Subcutaneous preadipocyte (primary cell): ENCODE measurements around the gene APOC1.

- CAGE, long polyA plus RNA: no peak
Measured at GRCh38 chr19:44747631-44748359, 713 bp upstream of the BCL3 start.

DNA sequence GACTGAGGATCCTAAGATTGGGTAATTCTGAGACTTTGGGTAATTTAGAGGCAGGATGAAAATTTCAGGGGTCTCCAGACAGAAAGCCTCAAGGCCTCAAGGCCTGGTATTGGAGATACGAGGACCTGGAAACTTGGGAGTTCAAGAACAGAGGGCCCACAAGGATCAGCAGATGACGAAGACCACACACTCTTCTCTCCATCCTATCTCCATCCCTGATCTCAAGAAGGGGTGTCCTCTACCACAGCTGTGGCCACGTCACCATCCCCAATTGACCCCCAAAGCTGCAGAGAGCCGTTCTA, 1.2 kb downstream of the BCL3 start:
- CAGE, long polyA plus RNA: no peak

- CAGE, long polyA plus RNA: no peak
Measured at GRCh38 chr19:44750640-44751604, 2.4 kb downstream of the BCL3 start.

DNA sequence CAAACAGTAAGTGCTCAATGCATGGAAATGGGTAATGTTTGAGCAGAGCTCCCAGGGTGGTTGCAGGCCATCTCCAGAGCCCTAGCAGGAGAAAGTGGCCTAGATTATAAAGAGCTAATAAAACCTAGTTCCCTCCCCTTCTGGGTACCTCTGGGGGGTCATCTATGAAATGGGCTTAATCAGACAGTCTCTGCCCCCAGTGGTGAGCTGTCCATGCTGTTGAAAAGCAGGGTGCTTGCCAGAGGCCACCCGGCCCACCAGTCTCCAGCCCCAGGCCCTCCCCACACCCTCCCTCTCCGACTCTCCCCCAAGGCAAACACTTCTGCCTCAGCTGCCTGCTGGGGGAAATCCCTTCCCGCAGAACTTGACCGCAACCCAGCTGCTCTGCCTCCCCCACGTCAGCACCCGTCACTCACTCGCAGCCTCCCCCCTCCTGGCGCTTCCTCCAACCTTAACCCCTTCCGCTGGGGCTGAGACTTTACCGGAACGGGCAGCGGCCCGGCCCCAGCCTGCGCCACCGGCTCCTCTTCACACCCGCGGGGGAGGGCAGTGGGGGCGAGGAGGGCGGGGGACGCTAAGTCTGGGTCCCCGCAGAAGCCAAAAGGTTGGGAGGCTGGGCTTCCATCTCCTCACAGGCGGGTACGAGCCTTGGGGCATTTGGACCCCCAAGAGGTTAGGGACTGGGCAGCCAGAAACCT, 4.7 kb downstream of the BCL3 start:
- CAGE, long polyA plus RNA: no peak

GRCh38 chr19:44761053-44761451, 12.5 kb downstream of the BCL3 start:
- CAGE, long polyA plus RNA: no peak

GRCh38 chr19:44845312-44845989, 646 bp upstream of the NECTIN2 start:
- CAGE, long polyA plus RNA: no peak

GRCh38 chr19:44849456-44849967, 3.4 kb downstream of the NECTIN2 start:
- CAGE, long polyA plus RNA: no peak

GRCh38 chr19:44867220-44868119, 21.4 kb downstream of the NECTIN2 start:
- CAGE, long polyA plus RNA: no peak

- CAGE, long polyA plus RNA: no peak
Measured at GRCh38 chr19:44870033-44870656, 20.9 kb upstream of the TOMM40 start.

DNA sequence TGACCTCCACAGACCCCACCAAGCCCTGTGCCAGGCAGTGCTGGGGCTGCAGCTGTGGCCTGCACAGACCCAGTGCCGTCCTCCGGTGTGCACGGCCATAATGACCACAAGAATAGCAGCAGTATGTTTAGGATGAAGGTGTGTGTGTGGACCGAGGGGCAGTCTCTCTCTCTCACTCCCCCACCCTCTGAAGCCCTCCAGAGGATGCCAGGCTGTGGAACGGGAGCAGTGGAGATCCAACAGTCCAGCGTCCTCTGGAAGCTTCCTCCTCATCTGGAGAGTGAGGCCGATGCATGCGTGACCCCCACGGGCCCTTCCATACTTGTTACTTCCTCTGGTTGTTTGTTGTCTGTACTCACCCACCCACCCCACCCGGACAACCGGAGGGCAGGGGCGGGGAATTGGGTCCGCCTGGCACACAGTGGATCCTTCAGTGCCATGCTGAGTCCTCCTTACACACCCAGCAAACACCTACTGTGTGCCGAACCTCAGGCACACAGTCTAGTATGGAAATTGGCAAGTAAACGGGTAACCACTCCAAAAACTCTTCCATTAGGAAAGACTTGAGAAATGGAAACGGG, 11.1 kb upstream of the TOMM40 start:
- CAGE, long polyA plus RNA: no peak

DNA sequence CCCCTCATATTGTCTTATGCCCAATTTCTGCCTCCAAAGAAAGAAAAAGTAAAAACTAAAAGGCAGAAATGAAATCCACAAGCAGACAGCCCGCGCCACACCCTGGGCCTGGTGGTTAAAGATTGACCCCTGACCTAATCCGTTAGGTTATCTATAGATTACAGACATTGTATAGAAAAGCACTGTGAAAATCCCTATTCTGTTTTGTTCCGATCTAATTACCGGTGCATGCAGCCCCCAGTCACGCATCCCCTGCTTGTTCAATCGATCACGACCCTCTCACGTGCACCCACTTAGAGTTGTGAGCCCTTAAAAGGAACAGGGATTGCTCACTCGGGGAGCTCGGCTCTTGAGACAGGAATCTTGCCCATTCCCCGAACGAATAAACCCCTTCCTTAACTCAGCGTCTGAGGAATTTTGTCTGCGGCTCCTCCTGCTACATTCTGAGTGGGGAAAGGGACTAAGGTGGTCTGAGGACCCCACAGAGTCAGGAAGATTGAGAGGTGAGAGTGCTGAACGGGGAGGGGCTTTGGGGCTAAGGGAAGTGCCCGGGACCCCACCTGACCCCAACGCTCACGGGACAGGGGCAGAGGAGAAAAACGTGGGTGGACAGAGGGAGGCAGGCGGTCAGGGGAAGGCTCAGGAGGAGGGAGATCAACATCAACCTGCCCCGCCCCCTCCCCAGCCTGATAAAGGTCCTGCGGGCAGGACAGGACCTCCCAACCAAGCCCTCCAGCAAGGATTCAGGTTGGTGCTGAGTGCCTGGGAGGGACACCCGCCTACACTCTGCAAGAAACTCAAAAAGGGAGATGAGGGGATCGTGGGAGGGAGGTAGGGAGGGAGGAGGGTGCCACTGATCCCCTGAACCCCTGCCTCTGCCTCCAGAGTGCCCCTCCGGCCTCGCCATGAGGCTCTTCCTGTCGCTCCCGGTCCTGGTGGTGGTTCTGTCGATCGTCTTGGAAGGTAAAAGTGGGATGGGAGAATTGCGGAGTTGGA, at the start of gene APOC1:
Gene APOC1 (plus strand): TSS at position 622 of the 996 bp plus-strand sequence.
- CAGE, long polyA plus RNA: no peak

DNA sequence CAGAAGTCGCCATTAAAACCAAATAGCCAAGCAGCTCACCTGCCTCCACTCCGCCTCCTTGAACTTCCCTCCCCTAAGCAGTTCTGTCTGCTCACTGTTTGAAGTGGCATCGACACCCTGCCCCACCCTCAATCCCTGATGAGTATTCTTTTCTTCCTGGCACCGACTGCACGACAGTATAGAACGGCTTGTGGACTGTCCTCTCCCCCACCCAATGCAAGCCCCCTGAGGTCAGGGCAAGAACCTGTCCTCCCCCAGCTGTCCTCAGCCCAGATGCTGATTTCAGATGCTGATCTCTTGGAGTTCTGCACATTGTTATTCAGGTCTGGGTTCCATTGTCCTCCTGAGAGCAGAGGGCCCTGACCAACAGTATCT, 1.0 kb upstream of the ZNF296 start:
- CAGE, long polyA plus RNA: no peak

DNA sequence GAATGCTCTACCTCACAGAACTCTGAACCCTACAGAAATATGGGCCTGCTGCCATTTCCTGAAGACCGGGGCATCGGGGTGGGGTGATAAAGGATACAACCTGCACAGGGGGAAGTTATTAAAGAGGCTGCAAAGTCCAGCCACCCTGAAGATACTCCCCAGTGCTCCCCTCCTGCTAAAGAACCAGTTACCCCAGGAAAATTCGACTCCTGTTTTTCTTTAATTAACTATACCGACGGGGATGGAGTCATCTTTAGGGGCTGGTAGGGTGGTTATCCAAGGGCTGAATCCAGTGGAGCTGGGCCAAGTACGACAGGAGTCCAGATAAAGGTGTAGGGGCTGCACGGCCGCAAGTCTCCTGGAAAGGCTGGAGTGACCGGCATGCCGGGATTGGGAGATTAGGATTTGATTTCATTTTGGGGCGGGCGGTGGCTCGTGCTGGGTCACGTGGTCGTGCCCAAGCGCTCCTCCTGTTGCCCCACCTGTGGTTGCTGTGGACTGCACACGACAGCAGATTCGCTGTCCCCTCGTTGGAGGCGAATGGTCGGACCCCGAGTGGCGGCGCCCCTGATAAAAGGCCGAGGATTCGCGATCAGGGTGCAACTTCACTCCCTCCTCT, 2.2 kb upstream of the PPP1R37 start:
- CAGE, long polyA plus RNA: no peak

GRCh38 chr19:45097852-45099127, 5.3 kb downstream of the PPP1R37 start:
- CAGE, long polyA plus RNA: no peak

DNA sequence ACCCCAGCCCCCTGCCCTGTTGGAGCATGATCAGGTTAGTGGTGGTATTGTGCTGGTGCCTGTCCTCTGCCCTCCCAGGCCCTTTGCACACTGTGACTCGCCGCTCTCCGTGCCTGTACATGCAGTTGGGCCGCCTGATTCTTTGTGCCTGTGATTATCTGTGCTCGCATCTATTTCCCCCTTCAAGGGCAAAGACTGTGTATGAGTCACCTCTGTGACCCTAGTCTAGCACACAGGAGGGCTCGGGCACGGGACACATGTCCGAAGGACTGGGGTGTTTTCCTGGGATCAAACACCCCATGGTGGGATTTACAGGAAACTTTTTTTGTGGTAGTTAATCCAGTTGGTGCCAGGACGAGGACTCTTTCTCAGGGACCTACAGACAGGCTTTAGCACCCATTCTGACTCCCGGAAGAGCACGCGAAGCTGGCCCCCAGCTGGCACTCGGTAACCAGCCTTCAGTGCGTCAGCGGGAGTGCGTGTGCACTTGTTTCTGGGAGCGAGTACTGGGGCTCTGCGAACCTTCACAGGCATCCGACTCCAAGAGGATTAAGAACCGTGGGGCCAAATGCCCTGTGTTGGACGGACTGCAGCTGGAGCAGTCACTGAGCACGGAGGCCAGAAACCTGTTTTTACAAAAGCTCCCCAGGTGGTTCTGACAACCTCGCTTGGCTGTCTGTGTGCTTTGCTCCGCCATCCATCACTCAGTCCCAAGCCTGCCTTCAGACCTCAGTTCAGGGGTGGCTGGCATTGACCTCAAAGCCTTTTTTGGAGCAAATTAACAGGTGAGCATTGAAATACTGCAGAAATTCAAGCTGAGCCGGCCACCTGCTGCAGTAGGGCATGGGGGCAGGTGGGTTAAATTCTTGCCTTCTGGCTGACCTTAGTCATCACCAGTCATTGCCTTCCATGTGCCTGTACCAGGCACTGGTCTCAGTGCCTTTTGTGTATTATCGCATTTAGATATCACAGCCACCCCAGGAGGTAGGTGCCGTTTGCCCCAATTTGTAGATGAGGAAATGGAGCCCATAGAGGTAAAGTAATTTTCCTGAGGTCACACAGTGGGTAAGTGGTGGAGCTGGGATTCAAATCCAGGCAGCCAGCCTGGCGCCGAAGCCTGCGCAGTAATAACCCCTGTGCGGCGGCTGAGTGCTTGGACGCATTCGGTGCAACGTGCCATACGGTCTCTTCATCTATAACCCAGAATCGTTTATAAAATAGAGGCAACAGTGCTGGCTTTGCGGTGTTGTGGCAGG, 6.9 kb downstream of the PPP1R37 start:
- CAGE, long polyA plus RNA: no peak

DNA sequence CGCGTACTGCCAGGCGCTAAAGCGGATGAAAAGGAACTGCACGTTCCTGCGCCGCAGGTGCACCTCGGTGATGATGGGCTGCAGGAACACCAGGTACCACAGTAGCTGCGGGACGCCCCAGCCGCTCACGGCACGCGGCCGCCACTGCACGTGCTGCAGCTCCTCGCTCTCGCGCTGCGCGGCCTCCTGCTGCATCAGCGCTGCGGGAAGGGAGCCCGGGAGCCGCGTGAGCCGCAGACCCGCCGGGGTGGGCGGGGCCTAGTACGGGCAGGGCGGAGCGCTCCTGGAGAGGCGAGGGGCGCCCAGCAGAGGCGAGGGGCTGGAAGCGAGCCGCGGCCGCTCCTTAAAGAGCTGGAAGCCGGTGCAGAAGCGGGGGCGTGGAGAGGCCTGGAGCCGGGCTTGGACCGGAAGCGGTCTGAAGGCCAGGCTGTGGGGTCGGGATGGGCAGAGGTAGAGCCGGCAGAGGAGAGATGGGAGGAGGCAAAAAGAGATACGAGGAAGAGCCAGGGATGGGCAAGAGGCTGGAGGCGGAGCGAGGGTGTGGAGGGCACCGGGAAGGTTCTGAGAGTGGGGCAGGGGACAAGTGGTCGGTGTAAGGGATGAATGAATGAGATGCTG, 7.1 kb downstream of the NKPD1 start:
- CAGE, long polyA plus RNA: no peak

DNA sequence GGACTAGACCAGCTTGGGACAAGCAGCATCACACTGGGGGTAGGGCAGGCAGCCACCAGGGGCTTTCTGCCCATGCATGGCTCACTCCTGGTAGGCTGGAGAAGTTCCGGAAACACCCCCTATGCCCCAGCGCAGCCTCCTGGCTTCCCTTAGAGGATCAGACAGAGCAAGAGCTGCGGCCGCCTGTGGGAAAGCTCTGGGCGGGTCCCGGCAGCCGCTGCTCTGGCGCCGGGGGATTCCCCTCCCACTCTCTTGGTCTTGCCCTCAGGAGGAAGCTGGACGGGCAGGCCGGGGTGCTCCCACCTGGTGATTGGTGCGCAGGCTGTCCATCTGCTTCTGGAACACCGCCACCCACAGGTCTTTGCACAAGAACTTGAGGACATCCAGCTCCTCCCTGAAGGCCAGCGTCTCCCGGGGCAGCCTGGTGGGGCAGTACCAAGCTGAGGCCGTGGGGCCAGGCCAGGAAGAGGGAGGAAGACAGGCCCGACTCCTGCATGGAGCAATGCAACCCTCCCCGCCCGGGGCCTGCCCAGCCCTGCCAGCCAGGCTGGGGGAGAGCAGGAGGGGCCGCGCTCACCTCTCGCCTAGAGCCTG, 3.9 kb upstream of the NKPD1 start:
- CAGE, long polyA plus RNA: no peak

DNA sequence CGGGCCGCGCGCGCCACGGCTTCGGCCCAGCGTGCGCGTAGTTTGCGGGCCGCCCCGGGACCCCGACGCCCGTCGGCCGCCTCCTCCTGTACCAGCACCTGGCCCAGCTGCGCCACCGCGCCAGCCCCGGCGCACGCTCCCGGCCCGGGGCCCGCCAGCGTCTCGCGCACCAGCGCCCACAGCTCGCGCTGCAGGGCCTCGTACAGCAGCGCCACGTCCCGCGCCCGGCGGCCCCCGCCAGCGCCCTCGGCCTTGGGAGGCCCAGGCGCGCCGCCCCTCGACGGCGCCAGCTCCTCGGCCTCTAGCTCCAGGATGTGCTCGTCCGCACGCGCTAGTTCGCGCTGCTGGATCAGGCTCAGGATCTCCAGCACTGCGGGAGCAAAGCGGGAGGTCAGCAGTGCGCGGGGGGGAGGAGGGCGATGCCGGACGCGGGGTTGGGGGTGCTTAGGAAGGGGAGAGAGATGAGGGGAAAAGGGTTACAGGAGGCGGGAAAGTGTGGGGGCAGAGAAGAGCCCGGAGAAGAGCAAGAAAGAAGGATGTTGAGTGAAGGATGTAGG, 10.7 kb downstream of the EXOC3L2 start:
- CAGE, long polyA plus RNA: no peak

DNA sequence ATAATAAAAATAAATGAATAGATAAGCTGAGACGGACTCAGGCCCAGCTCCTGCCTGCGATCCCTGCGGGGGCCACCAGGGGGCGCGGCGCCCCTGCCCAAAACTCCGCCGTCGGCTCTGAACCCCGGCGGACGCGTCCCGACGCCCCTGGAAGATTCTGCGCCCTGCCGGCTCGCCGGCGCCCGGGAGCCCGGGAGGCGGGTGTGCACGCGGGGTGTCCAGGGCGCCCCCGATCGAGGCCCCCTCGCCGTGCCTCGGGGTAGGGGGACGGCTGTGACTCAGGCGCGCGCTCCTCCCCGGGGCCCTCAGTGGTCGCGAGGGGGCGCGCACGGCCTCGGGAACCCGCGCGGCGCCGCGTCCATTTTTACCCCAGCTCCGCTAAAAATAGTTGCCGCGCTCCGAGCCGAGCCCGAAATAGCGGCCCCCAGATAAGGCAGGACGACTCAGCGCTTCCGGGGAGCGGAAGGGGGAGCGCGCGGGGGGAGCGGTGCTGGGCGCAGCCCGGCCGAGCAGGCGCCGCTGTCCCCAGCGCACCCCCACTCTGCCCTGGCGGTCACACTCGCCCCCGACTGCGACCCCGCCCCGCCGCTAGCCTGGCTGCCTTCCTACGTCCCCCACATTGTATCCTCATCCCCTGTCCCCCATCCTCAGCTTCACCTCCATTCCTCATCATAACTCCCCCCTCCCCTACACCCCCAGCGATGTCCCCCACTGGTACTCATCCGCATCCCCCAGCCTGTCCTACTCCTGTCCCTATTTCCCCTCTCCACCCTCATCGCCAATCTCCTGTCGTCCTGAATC, 16.0 kb upstream of the ERCC1 start:
- CAGE, long polyA plus RNA: no peak

DNA sequence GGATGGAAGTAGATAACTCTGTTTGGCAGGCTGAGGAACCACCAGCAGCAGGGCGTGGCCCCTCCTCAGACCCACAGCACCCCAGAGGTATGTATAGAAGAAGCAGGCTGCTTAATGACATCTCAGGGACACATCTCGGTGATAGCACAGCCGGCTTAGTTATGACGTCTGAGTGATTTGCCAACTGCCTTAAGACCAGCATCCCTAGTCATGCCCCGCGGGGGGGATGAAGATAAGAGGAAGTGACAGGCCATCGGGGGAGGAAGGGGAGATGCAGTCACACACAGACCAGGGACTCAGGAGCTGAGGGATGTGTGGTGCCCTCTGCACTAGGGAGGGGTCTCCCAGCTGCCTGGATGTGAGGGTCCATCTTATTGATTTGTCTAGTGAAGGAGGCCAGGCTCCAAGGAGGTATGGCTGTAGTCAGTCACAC, 19.1 kb upstream of the ERCC1 start:
- CAGE, long polyA plus RNA: no peak